ENCODE results near the genes FAM205C and DNAJB5.

- RRBS = no CpG with 5 or more reads among the region's 26 CpGs
Observed at GRCh38 chr9:33624041-33625015, 100.3 kb downstream of the ANKRD18B start.

- RRBS = no CpG with 5 or more reads among the region's 6 CpGs
Observed at GRCh38 chr9:33878396-33878761, 61.4 kb downstream of the UBE2R2 start.

- RRBS = no CpG with 5 or more reads among the region's 21 CpGs
Observed at GRCh38 chr9:33927588-33928340, 110.8 kb downstream of the UBE2R2 start.

- RRBS = no CpG with 5 or more reads among the region's 5 CpGs
Observed at GRCh38 chr9:34016949-34017440, 31.7 kb downstream of the UBAP2 start.

DNA sequence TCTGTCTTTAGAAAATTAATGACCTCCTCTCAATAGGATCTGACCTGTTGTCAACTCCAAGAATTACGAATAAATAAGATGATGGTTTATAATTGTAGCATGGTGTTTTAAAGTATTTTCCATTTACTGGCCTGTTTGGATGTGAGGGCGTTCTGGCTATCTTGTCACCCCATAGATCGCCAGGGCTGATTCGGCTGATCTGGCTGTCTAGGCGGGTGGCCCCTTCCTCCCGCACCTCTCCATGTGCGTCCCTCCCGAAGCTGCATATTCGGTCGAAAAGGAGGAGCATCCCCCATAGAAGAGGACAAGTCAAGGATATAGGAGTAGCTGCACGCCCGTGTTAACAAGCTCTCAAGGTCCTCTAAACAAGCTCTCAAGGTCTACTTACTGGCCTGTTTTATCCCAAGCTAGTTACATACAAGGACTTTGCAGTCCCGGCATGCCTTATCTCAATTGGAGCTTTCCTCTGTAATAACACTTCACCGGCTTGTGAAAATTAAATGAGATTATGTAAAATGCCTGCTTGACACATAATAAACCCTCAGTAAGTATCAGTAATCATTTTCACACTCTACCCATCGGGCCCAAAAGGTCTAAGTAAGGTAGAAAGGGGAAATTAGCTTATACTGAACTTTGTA, 1.3 kb upstream of the UBAP2 start:
- RRBS = no CpG with 5 or more reads among the region's 15 CpGs

GRCh38 chr9:34178078-34178334, 837 bp upstream of the UBAP1 start:
- RRBS = no CpG with 5 or more reads among the region's 9 CpGs

GRCh38 chr9:34256880-34257592, 72.0 kb downstream of the KIF24 start:
- RRBS = no CpG with 5 or more reads among the region's 13 CpGs

DNA sequence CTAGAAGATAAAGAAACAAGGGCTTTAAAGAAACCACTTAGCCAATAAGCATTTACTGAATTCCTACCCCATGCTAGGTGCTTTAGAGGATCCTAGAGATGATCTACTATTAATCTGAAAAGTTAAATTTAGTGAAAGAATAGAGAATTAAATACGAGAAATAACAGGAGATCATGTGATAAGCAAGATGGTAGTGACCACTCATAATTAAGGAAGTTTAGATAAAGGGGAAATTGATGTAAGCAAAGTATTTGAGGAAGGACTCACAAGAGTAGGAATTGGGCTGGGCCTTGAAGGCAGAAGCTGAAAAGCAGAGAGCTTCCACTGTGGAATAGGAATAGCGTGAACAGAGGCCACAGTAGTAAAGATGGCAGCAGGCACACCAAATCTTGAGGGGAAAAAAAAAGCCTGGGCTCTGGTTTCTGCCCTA, 38.1 kb downstream of the KIF24 start:
- RRBS = no CpG with 5 or more reads among the region's 2 CpGs

- RRBS = no CpG with 5 or more reads among the region's 4 CpGs
Observed at GRCh38 chr9:34332417-34333039, 3.2 kb downstream of the NUDT2 start.

- RRBS = no CpG with 5 or more reads among the region's 11 CpGs
Observed at GRCh38 chr9:34438674-34439069, 19.7 kb downstream of the FAM219A start.

GRCh38 chr9:34588628-34589105, 857 bp downstream of the CNTFR start:
- RRBS = no CpG with 5 or more reads among the region's 30 CpGs

DNA sequence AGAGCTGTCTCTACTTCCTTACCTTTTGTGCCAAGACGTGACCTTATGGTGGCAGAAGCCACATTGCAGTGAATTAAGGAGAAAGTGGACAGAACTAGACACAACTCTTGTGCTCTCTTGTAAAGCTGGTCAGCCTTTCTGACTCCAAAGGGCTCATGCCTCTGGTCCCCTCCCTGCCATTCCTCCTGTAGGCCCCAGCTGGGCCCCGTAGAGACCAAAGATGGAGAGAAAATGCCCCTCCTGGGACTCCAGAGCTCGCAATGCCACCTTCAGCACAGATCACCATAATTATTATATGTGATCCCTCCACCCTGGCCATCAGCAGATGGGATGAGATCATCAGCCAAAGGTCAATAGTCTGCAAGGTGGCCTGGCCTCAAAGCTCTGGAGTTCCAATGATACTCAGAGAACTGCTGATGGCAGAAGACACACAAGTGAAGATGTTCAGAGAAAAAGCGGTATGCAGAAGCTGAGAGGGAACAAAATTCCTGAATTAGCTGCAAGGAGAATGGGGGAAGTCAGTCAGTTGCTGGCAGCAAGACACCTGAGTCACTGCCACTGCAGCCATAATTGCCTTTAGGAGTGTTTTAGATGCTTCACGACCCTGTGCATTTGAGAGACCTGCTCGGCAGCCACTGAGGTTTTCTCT, 5.0 kb downstream of the RPP25L start:
- RRBS = no CpG with 5 or more reads among the region's 6 CpGs

GRCh38 chr9:34654740-34655402, 2.9 kb downstream of the IL11RA start:
- RRBS = no CpG with 5 or more reads among the region's 10 CpGs

- RRBS = no CpG with 5 or more reads among the region's 7 CpGs
Observed at GRCh38 chr9:34709490-34710005, 388 bp downstream of the CCL21 start.

GRCh38 chr9:34895497-34896007, at the start of gene FAM205C:
Gene FAM205C (minus strand): TSS chr9:34895764.
- RRBS = no CpG with 5 or more reads among the region's 3 CpGs

- RRBS = under 1% methylated on average over 8 of the region's 63 CpGs
Observed at GRCh38 chr9:34988960-34989857, at the start of gene DNAJB5. Gene DNAJB5 (plus strand): TSS chr9:34989745.

GRCh38 chr9:34991015-34992231, 1.9 kb downstream of the DNAJB5 start:
- RRBS = no CpG with 5 or more reads among the region's 19 CpGs

DNA sequence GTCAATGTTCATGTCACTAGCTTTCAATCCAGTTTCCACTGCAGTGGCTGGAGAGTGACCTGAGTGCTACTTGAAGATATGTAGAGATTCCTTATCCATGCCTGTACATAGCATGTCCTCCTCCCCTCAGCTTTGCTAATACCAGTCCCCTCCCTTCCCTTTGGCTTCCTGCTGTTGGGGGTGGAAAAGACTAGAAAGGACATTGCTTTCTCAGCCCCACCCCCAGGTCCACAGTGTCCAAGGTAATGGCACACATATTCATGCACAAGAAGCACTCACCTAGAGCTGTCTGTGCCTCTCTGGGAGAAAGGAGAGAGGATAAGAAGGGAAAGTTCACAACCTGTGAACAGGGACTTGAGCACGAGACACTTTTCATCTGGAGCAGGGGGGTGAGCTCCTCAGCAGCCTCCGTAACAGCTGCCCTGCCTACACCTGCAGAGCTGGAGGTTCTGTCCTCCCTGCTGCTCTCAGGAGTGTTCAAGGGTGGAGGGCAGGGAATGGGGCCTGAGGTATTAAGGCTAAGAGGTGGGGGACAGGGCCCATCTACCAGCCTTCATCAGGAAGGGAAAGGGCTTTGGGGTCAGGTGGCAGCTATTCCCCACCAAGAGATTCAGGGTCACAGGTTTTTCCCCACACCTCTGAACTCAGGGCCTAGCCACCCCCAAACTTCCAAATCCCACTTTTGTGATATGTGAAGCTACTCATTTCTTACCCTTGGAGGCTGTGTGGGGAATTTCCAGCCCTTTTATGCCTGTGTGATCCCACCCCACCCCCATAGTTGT, 8.1 kb downstream of the DNAJB5 start:
- RRBS = no CpG with 5 or more reads among the region's 2 CpGs

DNA sequence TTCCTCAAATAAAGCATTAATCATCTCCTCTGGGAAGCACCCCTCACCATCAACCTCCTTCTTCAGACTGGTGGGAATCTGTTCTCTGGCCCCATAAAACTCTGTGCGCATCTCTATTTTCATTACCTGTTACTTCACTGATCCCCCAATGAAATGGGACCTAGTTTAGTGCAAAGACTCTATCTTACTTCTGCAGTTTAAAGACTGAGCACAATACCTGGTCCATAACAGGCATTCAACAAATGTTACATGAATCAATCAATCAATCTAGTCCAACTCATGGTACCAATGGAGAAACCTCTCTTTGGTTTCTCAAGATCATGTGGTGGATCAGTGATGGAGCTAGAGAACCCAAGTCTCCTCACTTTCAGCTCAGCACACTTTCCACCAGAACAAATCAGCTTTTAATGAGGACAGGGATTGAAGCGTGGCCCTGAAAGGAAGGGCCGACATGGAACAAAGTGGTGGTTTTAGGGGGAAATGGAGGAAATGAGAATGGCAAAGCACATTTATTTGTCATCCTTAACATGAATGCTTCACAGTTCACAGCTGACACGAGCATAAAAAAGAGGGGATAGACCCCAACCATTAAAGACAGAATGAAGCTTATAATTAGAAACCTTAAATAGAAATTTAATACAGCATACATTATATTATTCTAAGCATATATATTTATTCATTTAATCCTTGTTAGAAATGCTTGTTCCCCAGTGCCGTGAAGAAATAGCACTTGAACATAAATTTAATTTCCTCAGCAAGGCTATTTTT, 1.7 kb upstream of the C9orf131 start:
- RRBS = no CpG with 5 or more reads among the region's 5 CpGs

DNA sequence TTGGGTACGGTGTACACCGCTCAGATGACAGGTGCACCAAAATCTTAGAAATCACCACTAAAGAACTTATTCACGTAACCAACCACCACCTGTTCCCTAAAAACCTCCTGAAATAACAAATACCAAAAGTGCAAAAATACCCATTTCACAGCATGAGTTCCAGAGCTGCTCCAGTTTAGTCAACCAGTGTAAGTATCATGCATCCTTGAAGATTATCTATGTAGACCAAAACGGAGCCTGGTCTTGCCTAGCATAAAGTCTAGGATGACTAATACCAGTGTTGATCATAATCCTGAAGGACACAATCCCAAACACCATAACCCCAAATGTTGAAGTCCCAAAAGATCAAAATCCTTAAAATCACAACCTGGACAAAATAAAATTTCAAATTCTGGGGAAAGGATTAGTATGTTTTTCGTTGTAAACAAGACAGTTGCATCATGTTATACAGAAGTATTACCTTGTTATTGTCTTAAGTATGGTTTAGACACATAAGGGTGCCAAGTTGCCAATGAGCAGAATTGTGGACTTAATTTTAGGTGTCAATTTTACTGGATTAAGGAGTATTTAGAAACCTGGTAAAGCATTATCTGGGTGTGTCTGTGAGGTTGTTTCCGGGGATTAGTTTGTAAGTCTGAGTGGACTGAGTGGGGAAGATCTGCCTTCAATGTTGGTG, 12.3 kb downstream of the C9orf131 start:
- RRBS = no CpG with 5 or more reads among the region's 6 CpGs